A375 (cell line): Measurements from ENCODE around the gene RBFA.

DNA sequence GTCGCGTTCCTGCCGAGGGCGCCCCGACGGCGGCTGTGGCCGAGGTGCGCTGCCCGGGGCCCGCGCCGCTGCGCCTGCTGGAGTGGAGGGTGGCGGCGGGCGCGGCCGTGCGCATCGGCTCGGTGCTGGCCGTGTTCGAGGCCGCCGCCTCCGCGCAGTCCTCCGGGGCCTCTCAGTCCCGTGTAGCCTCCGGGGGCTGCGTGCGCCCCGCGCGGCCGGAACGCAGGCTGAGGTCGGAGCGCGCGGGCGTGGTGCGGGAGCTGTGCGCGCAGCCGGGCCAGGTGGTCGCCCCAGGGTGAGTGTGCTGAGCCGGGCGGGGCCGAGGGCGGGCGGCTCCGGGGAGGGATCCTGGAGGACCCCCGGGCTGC lies 348 bp downstream of the CTDP1 start:
- RAMPAGE, long total RNA, result no peak

DNA sequence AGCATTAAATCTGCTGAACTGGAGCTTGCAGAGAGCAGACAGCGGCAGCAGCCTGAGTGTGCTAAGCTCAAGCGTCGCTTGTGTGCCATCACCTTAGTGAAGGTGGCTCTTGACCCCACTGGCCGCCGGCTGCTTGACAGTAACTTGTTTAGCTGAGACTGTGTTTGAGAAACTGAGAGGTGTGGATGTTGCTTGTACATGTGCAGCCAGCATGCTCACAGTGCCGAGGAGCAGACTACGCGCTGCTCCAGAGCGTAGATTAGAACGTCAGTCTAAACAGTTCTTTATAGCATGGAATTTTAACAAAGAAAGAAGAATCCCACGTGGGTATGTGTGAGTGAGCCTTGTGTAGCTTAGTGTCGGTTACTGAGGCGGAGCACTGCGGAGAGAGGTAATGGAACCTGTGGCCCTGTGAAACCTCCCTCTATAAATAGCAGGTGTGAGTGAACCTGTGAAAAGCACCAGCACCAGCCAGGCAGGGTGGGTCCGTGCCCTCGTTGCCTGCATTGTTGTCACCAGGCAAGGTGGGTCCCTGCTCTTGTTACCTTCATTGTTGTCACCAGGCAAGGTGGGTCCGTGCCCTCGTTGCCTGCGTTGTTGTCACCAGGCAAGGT lies 4.5 kb downstream of the CTDP1 start:
- RAMPAGE, long total RNA, result no peak

DNA sequence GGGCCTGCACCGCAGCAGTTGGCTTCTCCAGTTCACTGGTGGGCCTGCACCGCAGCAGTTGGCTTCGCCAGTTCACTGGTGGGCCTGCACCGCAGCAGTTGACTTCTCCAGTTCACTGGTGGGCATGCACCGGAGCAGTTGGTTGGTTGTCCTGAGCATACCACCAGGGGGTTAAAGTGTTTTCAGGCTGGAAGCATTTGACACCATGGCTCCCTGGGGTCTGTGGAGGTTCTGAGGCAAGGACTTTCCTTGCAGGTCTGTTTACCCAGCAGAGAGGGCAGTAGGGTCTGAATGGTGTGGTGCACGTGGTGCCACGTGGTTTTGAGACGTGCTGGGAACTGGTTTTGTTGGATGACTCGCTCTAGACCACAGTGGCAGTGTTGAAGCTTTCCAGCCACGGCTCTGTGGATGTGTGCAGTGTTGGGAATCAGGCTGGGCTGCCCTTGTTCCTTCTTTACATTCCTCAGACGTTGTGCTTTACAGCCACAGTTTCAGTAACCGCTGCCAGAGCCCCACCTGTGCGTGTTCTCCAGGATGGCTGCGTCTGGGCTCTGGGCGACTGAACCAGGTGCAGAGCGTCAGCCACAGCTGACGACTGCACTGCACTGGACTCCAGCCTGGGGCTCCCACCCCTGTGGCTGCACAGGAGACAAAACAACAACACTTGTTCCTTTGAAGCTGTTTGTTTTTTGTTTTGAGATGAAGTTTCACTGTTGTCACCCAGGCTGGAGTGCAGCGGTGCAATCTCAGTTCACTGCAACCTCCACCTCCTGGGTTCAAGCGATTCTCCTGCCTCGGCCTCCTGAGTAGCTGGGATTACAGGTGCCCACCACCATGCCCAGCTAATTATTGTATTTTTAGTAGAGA lies 8.2 kb downstream of the CTDP1 start:
- RAMPAGE, long total RNA, result no peak

DNA sequence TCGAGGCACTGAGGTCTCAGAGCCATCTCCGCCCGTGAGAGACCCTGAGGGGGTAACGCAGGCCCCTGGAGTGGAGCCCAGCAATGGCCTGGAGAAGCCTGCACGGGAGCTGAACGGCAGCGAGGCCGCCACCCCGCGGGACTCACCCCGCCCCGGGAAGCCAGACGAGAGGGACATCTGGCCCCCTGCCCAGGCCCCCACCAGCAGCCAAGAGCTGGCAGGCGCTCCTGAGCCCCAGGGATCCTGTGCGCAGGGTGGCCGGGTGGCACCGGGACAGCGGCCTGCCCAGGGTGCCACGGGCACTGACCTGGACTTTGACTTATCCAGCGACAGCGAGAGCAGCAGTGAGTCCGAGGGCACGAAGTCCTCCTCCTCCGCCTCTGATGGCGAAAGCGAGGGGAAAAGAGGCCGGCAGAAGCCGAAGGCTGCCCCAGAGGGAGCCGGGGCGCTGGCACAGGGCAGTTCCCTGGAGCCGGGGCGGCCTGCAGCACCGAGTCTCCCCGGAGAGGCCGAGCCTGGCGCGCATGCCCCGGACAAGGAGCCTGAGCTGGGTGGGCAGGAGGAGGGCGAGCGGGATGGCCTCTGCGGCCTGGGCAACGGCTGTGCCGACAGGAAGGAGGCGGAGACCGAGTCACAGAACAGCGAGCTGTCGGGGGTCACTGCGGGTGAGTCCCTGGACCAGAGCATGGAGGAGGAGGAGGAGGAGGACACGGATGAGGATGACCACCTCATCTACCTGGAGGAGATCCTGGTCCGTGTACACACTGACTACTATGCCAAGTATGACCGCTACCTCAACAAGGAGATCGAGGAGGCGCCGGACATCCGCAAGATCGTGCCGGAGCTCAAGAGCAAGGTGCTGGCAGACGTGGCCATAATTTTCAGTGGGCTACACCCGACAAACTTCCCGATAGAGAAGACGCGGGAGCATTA lies 35.2 kb downstream of the CTDP1 start:
- RAMPAGE, long total RNA, result no peak

DNA sequence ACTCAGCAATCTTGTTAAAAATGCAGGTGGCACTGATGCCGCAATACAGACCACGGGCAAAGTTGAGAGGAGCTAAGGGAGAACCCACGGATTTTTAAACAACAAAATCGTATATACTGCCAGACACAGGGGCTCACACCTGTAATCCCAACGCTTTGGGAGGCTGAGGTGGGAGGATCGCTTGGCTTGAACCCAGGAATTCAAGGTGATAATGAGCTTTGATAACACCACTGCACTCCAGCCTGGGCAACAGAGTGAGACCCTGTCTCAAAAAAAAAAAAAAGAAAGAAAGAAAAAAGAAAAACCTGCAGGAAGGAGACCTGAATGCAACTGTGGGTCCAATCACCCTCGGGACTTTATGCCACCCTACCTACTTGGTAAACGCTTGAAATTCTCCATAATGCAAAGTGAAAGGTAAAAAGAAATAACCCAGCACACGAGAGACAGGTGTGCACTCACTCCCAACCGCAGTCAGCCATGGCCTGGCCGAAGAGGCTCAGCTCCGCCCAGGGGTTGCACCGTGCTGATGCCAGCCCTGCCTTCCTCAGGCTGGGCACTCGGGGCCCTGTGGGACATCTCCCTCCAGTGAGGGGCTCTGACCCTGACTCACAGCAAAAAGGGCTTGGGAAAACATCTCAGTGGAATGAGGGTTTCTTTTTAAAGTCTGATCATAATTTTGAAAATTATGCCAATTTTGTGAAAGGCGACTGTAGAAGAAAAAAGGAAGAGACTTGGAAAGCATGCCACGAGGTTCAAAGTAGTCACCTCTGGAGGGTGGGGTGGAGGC lies 13.4 kb downstream of the SLC66A2 start:
- RAMPAGE, long total RNA, result no peak

DNA sequence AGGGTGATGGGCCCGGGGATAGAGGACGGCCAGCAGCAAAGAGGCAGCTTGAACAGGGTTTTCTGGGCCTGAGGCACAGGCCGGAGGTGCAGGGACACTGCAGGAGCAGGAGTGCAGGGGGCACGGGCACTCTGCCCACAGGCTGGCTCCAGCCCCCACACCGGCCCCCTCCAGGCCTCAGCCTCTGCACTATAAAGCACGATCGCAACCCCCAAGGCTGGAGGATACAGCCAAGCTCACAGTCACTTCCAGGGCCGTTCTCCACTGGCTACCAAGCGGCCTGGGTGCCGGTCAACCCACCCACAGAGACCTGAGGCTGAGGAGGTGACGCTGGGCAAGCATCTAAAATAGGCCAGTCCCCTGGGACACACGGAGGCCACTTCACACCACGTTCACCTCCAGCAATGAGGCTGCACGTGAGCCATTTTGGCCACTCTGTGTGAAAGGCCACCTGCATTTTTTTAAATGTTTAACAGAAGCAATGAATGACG lies 5.8 kb downstream of the SLC66A2 start:
- RAMPAGE, long total RNA, result no peak

DNA sequence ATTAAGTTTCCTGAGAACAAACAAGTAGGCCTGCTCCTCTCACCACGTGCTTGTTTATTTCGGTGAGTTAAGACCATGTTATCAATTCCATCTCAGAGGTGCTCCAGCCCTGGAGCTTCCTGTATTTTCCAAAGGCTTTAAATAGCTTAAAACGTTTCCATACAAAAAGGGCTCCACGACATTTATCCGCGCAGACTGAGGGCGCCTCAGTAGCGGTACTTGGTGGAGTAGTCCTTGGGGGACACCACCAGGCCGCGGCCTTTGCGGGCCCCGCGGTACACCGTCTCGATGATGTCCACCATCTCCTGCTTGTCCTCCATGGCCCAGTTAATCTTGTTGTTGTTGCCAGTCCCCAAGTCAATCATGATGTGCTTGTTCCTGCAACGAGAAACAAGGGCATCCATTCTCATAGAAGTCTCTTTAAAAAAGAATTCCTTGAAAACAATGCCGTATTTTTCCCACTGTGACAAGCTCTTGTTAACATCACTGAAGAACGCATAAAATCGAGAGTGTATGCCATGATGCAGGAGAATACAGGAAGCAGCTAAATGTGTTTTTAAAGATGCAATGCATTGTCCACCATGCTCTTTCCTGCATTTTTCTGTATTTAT lies 9.1 kb downstream of the HSBP1L1 start:
- RAMPAGE, long total RNA, result no peak

GRCh38 chr18:80034324-80034898 lies at the start of gene RBFA:
Gene RBFA (plus strand): TSS chr18:80034434.
- RAMPAGE, long total RNA, result no peak

DNA sequence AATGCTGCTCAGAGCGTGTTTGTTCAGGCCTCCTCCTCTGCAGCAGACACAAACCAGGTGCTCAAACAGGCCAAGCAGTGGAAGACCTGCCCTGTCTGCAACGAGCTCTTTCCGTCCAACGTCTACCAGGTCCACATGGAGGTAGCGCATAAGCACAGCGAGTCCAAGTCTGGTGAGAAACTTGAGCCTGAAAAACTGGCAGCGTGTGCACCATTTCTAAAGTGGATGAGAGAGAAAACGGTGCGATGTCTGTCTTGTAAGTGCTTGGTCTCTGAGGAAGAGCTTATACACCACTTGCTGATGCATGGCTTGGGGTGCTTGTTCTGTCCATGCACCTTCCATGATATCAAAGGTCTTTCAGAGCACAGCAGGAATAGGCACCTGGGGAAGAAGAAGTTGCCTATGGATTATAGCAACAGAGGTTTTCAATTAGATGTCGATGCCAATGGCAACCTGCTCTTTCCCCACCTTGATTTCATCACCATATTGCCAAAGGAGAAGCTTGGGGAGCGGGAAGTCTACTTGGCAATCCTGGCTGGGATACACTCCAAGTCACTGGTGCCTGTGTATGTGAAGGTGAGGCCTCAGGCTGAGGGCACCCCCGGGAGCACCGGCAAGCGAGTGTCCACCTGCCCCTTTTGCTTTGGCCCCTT lies 28.5 kb downstream of the ADNP2 start:
- RAMPAGE, long total RNA, result no peak